ENCODE measurements around a stretch of chr1.

DNA sequence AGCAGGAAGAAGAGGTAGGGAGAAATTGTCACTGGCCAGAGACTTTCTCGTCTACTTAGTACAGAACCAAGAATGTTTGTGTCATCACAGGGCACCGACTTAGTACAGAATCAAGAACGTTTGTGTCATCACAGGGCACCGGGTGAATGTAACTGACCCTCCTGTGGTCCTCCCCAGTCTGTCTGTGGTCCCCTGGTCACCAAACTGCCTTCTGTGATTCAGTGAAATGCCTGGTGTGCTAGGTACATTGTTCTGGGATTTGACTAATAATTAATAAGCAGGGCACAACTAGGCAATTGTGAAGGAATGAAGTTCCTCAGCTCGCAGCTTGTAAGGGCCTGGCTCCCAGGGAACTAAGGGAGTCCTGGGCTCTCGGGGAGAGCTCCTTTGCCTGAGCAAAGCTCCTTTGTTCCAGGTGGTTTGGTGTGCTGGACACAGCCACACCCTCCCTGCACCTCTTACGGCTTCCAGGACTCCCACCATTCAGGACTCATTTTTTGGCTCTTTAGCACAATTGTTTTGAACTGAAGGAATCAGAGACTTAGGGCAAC lies 7.2 kb downstream of the MECR start:
- PRO-cap = no peak

DNA sequence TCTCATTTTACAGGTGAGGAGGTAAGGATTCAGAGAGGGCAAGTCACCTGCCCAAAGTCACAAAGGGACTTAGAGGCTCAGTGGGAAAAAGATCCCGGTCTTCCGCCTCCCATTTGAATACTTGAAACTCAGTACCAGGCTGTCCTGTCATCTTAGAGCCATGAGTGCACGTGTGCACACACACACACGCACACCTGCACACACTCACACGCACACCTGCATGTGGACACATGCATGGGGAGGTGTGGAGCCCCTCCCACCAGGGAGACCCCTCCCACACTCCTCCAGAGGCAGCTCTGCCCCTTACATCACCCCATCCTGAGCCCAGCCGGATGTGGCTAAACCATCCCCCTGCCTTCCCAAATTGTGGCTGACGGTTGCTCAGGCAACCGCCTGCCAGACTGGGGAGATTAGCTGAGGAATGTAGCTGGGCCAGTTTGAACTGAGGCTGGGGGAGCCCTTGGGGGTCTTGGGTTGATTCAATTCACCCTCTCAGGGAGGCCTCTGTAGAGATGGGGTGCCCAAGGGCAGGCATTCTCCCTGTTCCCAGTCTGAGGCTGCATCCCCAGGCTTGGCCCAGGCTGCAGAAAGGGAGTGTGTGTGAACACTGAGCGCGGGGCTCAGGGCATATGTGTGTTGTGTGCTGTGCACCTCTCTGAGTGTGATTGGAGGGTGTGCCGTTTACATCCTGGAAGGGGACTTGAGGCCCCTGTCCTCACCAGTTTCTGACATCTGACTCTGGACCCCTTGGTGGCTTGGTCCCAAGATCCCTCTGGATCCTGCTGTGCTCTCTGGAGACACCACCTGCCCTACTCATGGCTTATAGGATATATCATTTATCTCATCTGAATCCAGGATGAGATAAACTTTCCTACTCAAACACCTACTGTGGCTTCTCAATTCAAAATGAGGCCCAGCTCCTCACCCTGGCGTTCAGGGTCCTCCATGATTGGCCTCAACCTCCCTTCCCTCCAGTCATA lies 13.0 kb downstream of the PTPRU start:
- PRO-cap = no peak

- PRO-cap = no peak
Measured at GRCh38 chr1:29282629-29283213, 46.4 kb downstream of the PTPRU start.

DNA sequence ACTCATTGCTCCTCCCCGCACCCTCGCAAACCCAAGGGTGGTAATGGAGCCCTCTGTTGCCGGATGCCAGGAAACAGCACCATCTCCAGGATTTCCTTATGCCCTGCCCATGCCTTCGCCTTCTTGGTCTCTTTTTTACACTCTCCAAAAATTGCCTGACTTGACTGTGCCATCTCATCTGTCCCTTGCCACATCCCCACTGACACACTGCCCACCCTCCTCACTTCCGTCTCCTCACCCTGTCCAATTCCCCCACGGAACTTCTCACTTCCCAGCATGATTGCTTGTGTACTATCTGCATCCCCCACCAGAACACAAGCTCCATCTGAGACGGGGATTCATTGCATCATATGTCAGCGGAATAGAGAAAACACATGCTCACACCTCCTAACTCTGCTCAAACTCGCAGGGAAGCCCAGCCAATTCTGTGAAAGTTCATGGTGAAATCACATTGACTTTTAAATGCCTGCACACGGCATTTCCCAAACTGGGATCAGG lies 201.2 kb downstream of the MATN1 start:
- PRO-cap = unidirectional peak, minus-strand start at position 327 of the sequence

DNA sequence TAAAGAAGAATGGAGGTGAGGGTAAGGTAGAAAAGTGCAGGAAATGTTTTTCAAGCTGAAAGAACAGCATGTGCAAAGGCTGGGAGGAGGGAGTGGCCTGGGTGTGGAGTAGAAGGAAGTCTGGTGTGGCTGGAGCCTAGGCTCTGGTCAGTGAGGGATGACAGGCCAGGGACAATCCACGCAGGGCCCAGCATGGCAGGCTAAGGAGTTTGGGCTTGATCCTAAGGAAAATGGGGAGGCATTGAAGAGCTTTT lies 45.9 kb downstream of the MATN1 start:
- PRO-cap = no peak

- PRO-cap = no peak
Measured at GRCh38 chr1:30727701-30728151, 4.3 kb upstream of the MATN1 start.

GRCh38 chr1:30744051-30744564 lies 13.5 kb downstream of the LAPTM5 start:
- PRO-cap = no peak

DNA sequence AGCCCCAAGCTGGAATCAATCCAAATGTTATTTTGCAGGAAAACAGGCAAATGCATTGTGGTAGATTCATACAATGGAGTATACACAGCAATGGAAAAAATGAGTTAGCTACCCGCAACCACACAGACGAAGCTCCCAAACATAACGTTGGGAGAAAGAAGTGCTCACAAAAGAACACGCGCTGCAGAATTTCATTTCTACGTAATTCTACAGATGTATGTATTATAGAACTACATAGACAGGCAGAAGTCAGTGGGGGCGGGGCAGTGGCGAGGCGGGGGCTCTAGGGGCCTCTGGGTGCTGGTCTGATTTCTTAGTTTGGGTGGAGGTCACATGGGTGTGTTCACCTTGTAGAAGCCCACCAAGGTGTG lies 8.5 kb downstream of the LAPTM5 start:
- PRO-cap = no peak

DNA sequence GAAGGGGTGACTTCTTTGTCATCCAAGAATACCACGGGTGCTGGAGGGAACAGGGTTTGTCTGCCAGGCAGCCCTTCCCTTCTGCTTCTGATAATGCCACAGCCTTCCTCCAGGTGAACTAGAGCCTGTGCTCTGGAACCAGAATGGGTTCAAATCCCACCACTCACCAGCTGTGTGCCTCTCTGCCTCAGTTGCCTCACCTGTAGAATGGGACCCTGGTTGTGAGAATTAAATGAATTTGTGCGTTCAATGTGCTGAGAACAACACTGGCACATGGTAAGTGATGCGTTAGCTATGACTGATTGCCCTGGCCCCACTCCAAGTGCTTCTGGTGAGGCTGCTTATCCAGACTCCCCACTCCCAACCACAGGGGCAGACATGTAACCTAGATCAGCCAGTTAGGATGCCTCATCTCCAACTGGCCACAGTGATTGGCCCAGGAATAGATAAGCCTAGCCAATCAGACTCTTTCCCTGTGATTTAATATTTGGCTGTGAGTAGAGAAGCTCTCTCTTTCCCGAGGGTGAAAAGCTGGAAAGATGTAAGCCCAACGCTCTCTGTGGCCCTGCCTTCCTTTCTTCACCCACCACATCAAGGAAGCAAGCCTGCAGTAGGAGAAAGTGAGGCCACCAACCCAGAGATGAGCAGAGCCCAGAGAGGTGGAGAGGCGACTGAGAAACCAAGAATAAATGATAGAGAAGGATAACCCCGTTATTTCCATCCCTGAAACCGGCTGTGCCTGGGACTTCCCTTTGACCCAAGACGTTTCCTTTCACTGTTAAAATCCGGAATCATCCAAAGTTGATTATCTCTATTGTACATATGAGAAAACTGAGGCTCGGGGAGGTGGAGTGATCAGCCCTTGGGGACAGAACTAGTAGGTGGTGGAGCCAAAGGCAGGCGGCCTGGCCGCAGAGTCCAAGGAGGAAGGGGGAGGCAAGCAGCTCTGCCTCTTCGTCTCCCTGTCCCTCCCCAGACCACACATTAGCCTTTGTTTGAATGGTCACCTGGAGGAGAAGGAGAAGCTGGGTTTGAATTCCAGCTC lies 20.9 kb upstream of the LAPTM5 start:
- PRO-cap = no peak

- PRO-cap = bidirectional peak, plus-strand start at chr1:30824673, minus-strand start at chr1:30824471
Measured at GRCh38 chr1:30823551-30824766, 66.4 kb upstream of the LAPTM5 start.

DNA sequence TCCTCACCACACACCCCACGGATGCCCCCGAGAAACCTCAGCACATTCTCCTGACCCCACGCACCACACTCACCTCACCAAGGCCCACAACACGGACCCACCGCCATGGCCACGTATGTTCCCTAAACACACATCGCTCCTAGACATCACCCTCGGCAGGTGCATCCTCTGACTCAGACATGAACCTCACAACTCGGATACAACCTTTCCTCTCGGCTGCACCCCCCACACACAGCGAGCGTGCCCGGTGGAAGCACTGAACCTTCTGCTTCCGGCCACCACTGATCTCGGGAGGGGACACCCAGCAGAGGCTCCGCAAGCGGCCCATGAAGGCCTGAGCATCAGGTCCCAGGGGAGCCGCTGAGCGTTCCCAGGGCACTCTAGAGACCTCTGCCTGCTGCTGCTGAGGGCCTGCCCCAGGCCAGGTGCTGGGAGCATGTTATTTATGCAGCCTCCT lies 27.2 kb downstream of the SDC3 start:
- PRO-cap = no peak

DNA sequence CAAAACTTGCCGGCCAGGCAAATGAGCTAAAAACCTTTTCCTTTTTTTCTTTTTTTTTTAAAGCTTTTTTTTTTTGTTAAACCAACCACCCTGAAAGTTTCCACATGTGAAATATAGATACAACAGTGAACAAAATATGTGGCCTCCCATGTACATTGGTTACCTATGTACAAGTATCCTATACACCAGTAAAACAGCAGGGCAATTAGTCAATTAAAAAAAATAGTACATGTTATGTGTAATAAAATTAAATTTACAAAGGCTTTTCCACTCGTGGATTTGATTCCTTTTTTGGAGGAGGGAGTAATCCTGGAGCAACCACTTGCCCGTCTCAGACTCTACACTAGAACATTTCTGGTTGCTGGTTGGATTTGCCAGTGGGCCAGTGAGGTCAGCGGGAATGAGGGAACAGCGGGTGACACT lies 24.2 kb upstream of the SDC3 start:
- PRO-cap = no peak

DNA sequence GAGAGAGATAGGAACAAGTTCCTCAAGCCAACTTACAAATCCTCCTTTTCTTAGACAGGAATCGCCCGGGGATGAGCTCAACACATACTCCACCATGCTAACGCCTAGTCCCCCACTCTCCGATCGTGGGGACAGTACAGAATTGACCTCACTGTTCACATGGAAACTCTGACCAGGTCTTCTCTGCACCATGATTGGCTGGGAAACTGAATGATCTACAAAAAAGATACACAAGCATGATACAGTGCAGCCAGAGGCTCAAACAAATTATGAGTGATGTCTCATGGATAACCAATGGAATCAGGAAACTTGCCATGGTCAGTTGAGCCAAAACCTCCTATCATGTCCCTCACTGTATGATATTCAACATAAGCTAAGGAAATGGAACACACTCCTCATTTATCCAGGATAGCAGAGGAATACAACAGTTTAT lies 59.7 kb downstream of the PUM1 start:
- PRO-cap = no peak

GRCh38 chr1:31024638-31025140 lies 40.8 kb downstream of the PUM1 start:
- PRO-cap = unidirectional peak, plus-strand start at chr1:31024877

- PRO-cap = no peak
Measured at GRCh38 chr1:31064894-31065488, 526 bp downstream of the PUM1 start.

DNA sequence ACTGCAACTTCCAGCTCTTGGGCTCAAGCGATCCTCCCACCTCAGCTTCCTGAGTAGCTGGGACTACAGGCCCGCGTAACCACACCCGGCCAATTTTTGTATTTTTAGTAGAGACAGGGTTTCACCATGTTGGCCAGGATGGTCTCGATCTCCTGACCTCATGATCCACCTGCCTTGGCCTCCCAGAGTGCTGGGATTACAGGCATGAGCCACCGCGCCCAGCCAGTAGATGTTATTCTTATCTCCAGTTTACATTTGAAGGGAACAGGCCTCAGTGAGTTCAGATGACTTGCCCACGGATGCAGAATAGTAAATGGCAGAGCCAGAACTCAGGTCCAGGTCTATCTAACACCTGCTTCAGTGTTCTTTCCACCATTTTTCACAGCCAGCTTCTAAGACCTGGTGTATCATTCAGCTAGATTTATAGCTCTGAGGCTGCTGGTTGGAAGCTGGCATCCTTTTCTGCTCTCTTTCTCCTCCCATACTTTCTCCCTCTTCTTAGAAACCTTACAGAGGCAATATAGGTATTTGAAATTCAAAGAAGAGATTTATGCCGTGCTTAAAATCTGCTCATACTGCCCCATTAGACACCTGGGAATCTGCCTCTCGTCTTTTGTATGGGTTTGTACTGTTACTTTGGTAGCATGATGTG lies 10.9 kb downstream of the FABP3 start:
- PRO-cap = no peak

GRCh38 chr1:31381351-31382170 lies 8.7 kb upstream of the FABP3 start:
- PRO-cap = no peak

DNA sequence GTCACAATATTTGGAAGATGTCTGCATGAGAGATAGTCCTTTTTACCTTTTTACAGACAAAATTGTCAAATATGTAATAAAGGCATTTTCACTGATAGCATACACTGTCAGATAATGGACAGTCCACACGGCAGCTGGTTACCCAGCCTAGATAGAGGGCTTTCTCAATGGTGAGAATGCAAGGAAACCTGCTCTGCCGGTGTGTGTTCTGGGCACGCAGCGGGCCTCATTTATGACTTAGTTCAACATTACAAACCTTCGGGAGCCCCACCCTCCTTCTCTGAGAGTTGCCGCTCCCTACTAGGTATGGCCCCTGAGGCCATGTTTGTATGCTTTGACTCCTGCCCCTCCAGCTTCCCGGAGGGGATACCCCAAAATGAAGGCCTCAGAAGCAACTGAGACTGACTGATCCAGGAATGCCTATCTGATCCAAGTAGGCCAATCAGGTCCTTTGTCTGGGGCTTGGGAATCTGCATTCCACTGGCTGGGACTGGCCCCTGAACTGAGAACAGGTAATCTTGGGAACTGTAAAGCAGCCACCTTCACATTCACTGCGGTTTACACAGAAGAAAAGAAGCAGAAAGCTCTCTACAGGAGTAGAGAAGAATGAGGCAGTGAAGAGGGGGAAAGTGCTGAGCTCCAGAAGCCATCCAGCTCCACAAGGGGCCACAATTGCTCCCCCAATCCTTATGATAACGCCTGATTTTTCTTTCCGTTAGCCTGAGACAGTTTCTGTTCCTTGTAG lies 17.3 kb upstream of the FABP3 start:
- PRO-cap = no peak

GRCh38 chr1:31506812-31507623 lies 69.3 kb upstream of the TINAGL1 start:
- PRO-cap = no peak

GRCh38 chr1:31591840-31592047 lies 15.4 kb downstream of the TINAGL1 start:
- PRO-cap = no peak

All from left lobe of liver (tissue), 1 donor.